Mesothelial cell of epicardium (in vitro differentiated cells): ENCODE measurements around a stretch of chr20.

- PRO-cap = no peak
Observed at GRCh38 chr20:46013789-46014612, 5.3 kb downstream of the MMP9 start.

- PRO-cap = no peak
Observed at GRCh38 chr20:46066962-46067415, 22.8 kb downstream of the NCOA5 start.

- PRO-cap = no peak
Observed at GRCh38 chr20:46072317-46073268, 17.2 kb downstream of the NCOA5 start.

DNA sequence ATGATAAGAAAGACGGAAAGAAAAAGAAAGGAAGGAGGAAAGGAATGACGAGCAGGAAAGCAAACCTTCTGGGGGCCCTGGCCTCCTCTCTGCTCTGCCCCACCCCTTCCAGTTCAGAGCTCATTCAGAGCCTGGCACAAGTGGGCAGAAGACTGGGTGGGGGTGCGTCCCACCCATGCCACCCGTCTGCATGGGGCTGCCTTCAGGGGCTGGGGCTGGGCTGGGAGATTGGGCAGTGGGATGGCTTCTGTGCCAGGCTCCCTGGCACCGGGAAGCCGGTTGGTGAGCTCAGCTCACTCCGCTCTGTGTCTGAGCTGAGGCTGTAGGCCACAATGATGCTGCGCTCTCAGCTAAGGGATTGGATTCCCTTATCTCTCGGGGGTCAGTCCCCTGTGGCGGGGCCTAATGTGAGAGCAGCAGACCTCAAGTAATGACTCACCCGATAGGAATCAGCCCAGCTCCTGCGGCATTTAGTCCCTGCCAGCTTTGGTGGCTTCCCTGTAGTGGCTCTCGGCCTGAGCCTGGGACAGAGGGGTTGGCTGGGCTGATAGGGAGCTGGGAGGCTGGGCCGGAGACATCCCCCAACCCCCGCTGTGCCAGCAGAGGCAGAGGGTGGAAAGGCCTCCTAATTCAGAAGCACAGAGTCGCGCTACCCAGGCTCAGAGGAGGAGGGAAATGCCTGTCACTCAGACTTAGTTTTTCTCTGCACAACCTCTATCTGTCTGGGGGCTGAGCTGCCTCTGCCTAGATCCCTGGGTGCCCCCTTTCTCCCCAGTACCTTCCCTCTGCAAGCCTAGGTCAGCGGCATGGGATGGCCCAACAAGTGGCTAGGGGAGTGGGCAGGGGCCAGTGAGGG lies 92.4 kb downstream of the CDH22 start:
- PRO-cap = no peak

GRCh38 chr20:46349499-46350414 lies 14.5 kb downstream of the SLC35C2 start:
- PRO-cap = no peak

DNA sequence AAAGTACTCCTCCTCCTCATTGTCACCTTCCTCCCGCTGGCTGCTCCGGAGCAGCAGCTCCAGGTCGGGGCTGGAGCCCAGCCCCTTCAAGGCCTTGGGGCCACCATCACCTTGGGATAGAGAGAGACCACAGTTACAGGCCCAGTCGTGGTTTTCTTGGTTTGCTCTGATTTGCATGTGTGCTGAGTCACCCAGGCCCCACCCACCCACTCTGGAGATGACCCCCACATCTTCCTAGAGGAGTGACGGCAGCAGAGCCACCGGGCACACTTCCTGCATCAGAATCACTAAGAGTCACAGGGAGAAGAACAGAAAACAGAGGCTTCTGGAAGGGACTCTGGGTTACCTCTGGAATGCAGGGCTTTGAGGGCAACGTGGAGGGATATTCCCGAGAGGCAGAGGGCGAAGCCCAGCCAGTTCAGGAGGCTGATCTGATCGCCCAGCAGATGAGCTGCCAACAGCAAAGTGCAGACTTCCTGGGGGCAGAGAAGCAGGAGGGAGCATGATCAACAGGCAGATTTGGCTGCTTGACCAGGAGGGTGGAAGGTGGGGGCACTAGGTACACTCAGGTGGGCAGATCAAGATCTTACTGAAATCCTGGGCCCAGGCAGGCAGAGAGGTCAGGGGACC lies 13.7 kb downstream of the SLC35C2 start:
- PRO-cap = unidirectional peak, plus-strand start at position 278 of the sequence

DNA sequence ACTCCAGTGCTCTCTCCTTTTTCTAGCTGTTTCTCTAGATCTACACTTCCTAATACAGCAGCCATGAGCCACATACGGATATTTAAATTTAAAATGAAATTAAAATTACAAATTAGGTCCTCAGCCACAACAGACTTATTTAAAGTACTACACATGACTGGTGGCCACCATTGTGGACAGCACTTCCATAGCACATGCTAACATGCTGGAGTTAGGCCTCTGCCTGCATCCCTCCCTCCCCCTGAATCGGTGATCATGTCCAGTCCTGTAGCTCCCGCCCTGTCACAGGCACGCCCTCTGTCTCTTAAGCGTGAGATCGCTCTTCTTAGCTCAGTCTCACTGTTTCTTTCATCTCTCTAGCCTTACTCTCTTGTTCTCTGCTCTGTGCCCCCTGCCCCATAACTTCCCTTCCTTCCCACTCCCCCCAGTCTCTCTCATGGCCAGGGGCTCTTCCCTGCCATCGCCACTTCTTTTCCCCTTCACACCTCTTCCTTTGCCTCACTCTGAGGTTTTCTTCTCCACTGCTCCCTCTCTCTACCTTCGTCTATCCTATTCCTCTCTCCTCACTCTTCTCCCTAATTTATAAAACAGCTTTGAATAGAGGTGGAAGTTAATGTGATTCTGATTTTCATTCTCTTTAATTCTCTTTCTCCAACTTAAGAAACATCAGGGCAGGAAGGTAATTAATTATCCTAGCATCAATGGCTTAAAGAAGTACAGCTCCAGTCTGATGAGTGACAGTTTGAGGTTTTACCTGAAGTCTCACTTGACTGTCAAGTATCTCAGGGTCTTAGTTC lies 13.4 kb upstream of the SLC35C2 start:
- PRO-cap = no peak

DNA sequence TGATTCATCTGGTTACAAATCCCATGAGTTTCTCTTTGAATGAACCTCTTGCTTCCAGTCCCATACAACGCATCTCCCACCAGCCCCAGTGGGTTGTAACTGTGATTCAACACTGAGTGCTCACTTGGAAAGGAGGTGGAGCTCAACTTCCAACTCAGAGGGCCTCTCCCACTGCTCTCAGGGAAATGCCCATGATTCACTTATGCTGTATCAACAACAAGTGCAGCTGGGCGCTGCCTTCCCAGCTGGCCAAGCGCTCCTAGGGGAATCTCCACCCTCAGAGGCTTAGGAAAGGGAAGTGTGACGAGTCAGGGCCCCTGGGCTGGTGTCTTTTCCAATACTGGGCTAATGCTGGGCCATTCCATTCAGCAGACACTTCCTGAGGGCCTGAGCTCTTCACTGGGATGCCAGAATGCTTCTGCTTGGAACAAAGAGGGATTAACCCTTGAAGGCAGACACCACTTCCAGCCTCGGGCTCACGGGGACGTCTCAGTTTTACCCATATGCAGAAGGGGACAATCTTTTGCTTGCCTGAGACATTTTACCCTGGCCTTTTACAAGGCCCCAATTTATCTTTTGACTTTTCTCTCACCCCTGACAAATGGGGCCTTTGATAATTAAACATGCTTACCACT lies 8.1 kb upstream of the OCSTAMP start:
- PRO-cap = no peak

- PRO-cap = no peak
Observed at GRCh38 chr20:46562220-46563247, 12.1 kb upstream of the OCSTAMP start.

GRCh38 chr20:46640635-46641209 lies 10.5 kb downstream of the SLC13A3 start:
- PRO-cap = no peak

GRCh38 chr20:46688622-46689020 lies 623 bp downstream of the TP53RK start:
- PRO-cap = unidirectional peak, plus-strand start at chr20:46688989

GRCh38 chr20:46704579-46705097 lies 4.8 kb upstream of the SLC2A10 start:
- PRO-cap = no peak

- PRO-cap = no peak
Observed at GRCh38 chr20:46710423-46710861, 993 bp downstream of the SLC2A10 start.

DNA sequence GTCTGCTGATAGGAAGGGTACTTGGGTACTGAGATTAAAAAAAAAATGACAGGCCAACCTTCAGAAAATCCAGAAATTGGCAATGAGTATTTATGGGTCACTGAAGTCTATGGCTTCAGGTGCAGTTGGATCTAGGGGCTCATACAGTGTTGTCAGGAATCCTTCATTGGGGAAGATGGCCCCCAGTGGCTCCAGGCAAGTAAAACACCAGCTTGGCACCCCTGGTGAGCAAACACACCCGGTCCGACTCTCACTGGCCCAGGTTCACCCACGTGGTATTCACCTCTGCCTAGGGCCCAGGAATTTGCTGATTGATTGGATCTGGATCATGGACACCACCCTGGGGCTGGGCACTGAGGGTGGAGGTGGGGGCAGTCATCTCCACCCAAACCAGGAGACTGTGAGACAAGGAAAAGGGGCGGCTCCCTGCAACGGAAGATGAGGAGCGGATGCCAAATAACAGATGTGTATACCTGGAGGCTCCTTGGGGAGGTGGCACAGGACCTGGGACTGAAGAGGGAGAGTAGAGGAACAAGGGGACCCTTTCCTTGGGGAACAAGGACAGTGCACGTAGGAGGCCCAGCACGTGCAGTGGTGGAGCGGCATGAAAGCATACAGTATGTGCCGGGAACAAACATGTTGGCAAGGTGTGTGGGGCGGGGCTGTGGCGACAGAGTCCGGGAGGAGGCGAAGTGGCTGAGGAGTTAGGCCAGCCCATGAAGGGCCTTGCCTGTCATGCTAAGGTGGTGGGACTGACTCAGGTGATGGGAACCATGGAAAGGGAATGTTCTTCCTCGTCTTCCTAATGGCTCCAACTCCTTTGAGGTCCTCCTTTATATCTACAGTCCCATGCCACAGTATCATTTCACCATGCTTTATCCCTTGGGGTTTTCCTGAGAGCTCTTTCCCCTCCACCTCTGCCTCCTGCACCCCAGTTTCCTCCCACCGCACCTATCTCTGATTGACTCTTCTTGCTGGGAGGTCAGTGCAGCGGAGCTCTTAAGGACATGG lies 4.9 kb downstream of the SLC2A10 start:
- PRO-cap = no peak

GRCh38 chr20:46971163-46971720 lies 76.6 kb downstream of the EYA2 start:
- PRO-cap = no peak

DNA sequence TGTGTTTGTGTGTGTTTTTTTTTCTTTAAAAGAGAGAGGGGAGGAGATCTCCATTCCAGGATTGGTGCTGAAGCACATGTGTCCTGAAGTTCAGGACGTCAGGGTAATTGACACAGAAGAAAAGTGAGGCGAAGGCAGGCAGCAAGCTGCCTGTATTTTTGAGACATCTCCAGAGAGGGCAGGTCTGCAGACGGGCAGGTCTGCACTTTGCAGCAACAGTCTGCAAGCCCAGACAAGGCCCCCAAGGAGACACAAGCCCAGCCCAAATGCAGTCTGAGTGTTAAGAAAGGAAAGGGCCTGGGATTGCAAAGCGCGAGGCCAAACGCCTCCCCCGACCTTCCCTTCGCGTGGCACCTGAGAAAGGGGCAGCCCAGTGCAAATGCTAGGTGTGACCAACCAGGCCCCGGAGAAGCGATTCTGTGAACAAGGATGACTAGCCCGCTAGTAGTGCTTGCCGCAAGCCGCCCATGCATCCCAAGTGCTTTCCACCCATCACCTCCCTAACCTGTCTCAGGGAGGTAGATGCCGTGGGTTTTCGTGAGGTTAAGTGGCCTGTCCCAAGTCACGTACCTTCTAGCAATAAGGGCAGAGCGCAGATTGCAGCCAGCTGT lies 230.5 kb downstream of the ZMYND8 start:
- PRO-cap = no peak

DNA sequence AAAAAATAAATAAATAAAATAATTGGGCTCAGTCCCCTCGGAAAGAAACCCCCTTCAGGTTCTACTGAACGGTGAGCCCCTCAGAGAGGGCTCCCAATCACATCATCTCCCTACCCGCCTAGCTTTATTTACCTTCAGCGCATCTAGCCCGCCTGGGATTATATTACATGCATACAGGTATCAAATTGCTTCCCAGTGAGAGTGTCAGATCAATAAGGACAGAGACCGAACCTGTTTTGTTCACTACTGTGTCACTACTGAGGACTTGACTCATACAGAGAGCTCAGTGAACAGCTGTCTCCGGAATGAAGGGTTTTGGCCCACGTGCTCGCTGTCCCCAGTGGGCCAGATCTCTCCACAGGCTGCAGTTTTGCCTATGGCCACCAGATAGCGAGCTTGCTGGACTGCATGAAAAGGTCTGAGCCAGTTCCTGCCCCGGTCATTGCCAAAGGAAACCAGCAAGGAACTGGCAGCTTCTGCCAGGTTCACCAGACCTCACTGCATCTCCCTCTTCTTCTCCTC lies 151.0 kb downstream of the ZMYND8 start:
- PRO-cap = no peak

DNA sequence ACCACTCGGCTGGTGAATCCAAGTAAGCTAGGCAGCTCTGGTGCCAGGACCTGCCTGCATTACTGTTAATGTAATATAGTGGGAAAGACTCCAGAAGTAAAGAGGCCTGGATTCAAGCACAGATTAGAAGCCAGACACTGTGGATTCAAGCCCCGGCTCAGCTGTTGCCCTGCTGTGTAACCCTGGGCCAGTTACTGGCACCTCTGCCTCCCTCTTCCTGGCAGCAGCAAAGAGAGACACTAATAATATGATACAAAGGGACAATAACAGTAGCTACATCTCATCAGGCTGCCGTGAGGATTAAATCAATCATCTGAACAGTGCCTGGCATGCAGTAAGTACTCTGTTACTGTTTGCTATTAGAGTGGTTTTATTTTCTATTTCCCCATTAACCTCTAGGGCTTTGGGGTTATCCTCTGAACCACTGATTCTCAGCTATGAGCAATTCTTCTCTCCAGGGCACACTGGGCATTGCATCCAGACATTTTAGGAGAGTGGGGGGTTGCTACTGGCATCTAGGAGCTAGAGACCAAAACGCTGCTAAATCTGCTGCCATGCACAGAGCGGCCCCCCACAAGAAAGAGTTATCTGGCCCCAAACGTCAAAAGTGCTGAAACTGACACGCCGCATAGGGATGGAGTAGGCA lies 92.9 kb downstream of the ZMYND8 start:
- PRO-cap = no peak

GRCh38 chr20:47326569-47326895 lies 30.0 kb downstream of the ZMYND8 start:
- PRO-cap = no peak

DNA sequence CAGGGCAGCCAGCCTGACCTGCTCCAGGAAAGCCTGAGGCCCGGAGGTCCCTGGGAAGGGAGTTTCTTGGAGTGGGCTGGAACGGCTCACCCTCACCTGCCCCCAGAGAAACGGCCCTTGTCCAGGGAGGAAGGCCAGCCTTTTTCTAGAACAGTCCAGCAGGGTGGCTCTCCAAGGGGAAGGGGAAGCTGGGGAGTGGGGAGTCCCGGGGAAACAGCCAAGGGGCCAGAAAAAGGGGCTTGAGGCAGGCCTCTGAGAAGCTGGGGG lies 440 bp upstream of the ZMYND8 start:
- PRO-cap = no peak